ENCODE data around the gene ACTR8.

DNA sequence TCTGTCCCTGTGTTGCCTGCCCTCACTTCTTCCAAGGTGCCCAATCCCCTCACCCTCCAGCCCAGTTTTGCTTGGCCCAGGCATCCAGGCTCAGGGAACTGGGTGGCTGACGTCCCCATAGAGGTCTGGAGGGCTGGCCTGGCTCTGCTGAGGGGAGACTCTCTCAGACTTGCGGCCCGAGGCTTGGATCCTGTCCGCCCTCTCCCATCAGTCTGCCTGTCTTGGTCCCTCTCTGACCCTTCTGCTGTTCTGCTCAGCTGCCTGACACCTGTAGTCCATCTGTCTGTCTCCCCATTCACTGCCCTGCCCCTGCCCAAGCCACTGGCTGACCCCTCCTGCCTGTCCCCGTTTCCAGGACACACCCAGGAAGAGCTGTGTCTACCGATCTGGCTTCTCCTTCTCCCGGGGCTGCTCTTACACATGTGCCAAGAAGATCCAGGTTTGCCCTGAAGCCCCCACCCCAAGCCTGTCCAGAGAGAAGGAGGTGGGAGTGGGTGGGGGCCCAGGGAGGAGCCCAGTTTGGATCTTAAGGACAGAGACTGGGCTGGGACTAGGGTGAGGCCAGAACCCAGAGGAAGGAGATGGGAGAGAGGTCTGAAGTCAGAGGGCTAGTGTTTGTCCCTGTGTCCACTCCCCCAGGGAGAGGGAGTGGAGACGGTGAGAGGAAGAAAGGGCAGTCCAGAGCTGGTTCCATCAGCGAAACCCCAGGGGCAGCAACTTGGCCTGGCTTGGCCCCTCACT lies 18.4 kb downstream of the NT5DC2 start:
- PRO-cap, 3 experiments = no peak in any of the 3 experiments
- RAMPAGE, long total RNA, 4 experiments = no peak in any of the 4 experiments
- RRBS = no CpG with 5 or more reads among the region's 9 CpGs

DNA sequence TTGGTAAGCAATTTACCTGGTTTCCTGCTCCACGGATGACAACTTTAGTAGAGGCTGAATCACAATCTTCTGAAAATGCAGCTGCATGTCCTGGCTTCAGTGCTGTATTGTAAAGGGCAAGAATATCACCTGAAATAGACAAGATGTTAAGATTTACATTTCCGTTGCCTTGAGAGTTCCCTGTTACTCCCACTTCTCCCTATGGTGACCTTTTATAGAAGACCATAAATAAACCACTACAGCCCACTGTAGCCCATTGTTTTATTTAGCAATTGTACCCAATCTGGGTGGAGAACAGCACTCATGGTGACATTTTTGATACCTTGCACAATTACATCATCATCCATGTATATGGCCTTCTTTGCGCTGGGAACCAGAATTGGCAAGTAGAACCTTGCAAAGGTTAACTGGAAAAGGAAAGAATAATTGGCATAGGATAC lies 9.7 kb downstream of the GLT8D1 start:
- PRO-cap, 3 experiments = no peak in any of the 3 experiments
- RAMPAGE, long total RNA, 4 experiments = no peak in any of the 4 experiments
- RRBS = no CpG with 5 or more reads among the region's 3 CpGs

GRCh38 chr3:52697201-52698381 lies 8.0 kb downstream of the GLT8D1 start:
- PRO-cap, 3 experiments = no peak in any of the 3 experiments
- RAMPAGE, long total RNA, 4 experiments = no peak in any of the 4 experiments
- RRBS = no CpG with 5 or more reads among the region's 6 CpGs

GRCh38 chr3:52813764-52814216 lies 16.7 kb downstream of the ITIH4 start:
- PRO-cap, 3 experiments = no peak in any of the 3 experiments
- RAMPAGE, long total RNA, 4 experiments = no peak in any of the 4 experiments
- RRBS = 83% methylated on average over 1 of the region's 8 CpGs

DNA sequence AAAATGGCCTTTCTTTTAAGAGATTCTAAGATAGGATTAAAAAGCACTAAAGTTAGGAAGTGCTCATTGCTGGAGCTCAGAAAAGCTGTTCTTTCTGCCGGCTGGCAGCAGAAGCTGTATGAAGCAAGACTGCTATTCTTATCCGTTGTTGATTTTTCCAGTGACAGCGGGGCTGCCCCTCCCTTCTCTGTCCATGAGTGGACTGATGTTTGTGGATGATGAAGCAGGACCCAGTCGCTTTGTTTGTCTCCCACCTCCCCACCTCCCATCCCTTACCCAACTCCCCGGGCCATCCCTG lies 10.3 kb upstream of the MUSTN1 start:
- PRO-cap, 3 experiments = peak in 1 of 3 experiments; most common plus-strand start position 205 of the sequence (in 1); most common minus-strand start position 120 of the sequence (in 1)
- RAMPAGE, long total RNA, 4 experiments = no peak in any of the 4 experiments
- RRBS = no CpG with 5 or more reads among the region's 5 CpGs

DNA sequence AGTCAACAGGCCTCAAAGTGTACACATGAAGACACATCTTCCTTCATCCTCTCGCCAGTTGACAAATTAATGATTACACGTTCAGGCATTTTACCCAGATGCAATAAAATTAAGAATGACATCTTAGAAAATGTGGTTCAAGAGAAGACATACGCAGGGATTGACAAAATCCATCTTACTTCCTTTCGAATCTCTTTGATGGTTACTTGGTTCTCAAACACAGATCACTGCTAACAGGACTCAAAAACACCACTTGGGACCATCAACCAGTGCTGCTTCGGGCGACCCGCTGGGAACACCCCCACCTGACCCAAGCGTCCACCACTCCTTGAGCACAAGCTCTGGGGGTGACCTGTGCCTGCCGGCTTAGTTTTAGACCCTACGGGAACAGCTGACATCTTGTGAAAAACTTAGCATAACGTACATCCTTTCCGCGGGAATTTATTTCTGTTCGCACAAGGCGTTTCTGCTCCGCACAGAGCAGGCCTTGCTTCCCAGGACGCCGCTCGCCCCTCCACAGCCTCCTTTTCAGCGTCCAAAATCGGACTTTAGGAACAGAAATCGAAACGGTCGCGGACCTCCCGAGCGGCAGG lies 1.3 kb downstream of the SFMBT1 start:
- PRO-cap, 3 experiments = peak in 1 of 3 experiments; most common minus-strand start position 343 of the sequence (in 1)
- RAMPAGE, long total RNA, 4 experiments = no peak in any of the 4 experiments
- RRBS = no CpG with 5 or more reads among the region's 27 CpGs

DNA sequence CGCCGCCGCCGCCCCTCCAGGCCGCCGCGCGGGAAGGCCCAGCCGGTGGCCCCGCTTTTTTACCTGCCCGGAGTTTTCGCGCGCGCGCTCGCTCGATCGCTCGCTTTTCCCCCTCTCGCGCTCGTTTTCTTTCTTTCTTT lies 250 bp downstream of the SFMBT1 start:
- PRO-cap, 3 experiments = no peak in any of the 3 experiments
- RAMPAGE, long total RNA, 4 experiments = no peak in any of the 4 experiments
- RRBS = 2% methylated on average over 9 of the region's 23 CpGs

DNA sequence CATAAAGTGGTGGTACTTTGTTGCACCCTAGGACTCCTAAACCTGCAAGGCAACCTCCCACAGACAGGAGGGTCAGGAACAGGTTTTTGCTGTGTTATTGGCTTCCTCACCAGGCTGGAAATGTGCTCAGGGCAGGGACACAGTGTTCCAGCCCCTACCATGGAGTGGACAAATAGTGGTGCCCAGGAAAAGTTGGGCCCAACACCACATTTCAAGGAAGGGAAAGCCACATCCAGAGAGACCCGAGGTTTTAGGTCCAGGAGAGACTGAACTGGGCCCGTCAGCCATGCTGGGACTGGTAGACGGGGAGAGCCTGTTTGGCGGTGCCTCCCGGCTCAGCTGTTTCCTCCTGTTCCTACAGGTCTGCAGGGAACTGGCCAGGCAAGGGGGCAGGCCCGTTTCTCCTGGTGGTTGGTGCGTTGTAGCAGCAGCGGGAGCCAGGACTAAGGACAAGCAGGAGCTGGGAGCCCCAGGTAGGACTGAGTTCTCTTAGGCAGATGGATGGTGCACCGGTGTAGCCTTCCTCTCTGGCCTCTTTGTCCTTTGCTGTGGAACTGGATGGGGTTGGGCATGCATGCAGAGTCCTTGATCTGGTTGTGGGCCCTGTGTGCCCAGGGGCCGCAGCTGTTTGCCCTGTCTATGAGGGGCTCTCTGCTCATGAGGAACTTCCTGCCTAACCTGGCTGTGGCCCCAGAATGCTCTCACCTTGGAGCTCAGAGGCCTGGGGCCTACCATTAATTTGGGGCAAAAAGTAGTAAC lies 3.9 kb downstream of the PRKCD start:
- PRO-cap, 3 experiments = no peak in any of the 3 experiments
- RAMPAGE, long total RNA, 4 experiments = no peak in any of the 4 experiments
- RRBS = no CpG with 5 or more reads among the region's 10 CpGs

DNA sequence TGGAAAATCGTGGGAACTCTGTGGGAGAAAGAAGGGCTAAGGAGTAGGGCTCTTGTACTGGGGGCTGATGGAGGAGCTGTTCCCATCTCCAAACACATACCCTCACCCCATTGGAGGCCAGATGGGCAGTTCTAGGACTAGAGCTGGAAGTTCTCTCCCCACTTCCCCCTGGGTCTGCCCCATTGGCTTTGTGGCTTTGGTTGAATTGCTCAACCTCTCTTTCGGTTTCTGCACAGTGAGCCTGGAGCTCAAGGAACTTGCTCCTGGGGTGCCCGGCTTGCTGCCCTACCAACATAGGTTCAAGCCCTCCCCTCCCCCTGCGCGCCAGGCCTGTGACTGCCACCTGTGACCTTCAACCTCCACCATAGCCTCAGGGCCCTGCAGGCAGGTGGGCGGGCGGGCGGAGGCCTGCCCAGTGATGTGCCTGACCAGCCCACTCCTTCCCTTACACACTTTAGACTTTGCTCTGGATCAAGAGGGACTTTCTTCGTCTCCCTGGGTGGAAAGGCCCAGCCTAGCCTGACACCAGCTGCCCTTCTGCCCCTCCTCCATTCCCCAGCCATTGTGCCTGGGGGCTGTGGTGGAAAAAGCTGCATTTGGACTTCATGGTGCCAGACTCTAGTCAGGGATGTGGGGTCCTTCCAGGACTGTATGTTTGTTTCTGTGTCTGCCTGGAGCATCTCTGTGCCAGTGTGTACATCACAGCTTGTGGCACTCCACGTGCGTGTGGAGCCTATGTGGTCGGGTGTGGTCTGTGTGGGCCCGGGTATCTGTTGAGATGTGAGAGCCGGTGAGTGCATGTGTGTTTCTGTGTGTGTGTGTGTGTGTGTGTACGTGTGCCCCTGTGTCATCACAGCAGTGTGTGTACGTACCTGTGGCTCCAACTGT lies 9.4 kb downstream of the PRKCD start:
- PRO-cap, 3 experiments = no peak in any of the 3 experiments
- RAMPAGE, long total RNA, 4 experiments = no peak in any of the 4 experiments
- RRBS = no CpG with 5 or more reads among the region's 16 CpGs

GRCh38 chr3:53186348-53187067 lies 25.5 kb downstream of the PRKCD start:
- PRO-cap, 3 experiments = no peak in any of the 3 experiments
- RAMPAGE, long total RNA, 4 experiments = no peak in any of the 4 experiments
- RRBS = no CpG with 5 or more reads among the region's 16 CpGs

DNA sequence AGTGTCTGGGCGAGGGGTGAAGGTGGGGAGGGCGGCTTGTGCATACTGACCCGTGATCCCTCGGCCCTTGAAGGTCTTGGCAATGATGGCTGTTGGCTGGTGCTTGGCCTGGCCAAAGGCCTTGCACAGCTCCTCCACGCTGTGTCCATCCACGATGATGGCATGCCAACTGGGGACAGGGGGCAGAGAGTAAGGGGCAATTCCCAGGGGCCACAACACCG lies 22.8 kb downstream of the TKT start:
- PRO-cap, 3 experiments = no peak in any of the 3 experiments
- RAMPAGE, long total RNA, 4 experiments = no peak in any of the 4 experiments
- RRBS = no CpG with 5 or more reads among the region's 7 CpGs

- PRO-cap, 3 experiments = peak in 2 of 3 experiments; most common minus-strand start chr3:53242300 (in 2)
- RAMPAGE, long total RNA, 4 experiments = no peak in any of the 4 experiments
- RRBS = no CpG with 5 or more reads among the region's 10 CpGs
Observed at GRCh38 chr3:53241996-53242538, 13.8 kb downstream of the TKT start.

- PRO-cap, 3 experiments = no peak in any of the 3 experiments
- RAMPAGE, long total RNA, 4 experiments = no peak in any of the 4 experiments
- RRBS = no CpG with 5 or more reads among the region's 4 CpGs
Observed at GRCh38 chr3:53275097-53275701, 19.4 kb upstream of the TKT start.

DNA sequence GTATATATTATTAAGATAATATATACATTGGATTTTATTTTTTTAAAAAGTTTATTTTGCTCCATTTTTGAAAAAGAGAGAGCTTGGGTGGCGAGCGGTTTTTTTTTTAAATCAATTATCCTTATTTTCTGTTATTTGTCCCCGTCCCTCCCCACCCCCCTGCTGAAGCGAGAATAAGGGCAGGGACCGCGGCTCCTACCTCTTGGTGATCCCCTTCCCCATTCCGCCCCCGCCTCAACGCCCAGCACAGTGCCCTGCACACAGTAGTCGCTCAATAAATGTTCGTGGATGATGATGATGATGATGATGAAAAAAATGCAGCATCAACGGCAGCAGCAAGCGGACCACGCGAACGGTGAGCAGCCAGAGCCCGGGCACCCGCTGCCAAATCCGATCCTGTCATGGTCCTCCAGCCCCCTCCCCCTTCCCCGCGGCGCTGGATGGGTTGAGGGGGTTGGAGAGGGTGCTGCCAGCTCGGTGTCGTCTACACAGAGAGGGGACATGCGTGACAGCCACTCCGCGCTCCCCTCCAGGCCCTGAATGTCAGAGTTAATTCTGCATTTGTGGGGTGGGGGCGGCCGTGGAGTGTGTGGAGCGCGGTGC lies 569 bp downstream of the CACNA1D start:
- PRO-cap, 3 experiments = peak in 1 of 3 experiments; most common plus-strand start position 162 of the sequence (in 1); most common minus-strand start position 348 of the sequence (in 1)
- RAMPAGE, long total RNA, 4 experiments = start-site peak on the plus strand in 3 of 4 experiments, centred at positions 250 to 492 of the sequence, 6 to 29 reads per replicate
- RRBS = no CpG with 5 or more reads among the region's 31 CpGs

DNA sequence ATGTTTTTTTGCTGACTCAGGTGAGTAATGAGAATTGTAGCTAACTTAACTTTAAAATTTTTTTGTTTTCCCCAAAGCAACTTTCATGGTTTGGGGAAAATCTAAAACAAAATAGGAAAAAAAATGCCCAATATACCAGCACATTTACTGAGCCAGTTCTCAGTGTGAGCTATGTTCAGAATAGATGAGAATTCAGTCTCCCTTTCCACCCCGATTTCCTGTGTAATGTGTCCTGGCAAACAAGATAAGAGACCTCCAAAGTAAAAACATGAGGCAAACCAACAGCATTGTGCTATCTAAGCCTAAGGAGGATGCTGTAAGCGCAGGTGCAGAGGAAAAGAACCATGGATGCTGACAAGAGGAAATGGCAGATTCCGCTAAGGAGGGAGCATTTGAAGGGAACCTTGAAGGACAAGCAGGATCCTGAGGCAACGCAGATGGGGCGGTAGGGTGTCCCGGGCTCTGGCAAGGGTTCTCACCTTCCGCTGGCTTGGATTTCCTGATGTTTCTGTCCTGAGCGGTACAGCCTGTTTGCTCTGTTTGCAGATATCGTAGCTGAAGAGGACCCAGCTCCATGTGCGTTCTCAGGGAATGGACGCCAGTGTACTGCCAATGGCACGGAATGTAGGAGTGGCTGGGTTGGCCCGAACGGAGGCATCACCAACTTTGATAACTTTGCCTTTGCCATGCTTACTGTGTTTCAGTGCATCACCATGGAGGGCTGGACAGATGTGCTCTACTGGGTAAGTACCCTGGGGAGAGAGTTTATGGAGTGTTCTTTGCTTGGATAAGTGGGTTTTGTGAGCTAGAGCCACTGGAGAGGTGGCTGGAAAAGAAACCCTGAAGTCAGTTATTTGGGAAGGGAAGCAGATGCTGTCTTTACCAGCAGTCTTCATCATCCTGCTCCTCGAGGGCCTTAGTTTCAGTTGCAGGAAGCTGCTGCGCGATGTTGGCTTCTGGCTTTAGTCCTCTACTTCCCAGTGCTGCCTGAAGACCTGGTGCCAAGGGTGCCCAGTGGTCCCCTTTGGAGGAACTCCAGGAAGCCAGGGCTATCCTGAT lies 171.7 kb downstream of the CACNA1D start:
- PRO-cap, 3 experiments = no peak in any of the 3 experiments
- RAMPAGE, long total RNA, 4 experiments = start-site peak on the plus strand in 1 of 4 experiments, centred at position 833 of the sequence, 23 reads per replicate
- RRBS = no CpG with 5 or more reads among the region's 17 CpGs

- PRO-cap, 3 experiments = no peak in any of the 3 experiments
- RAMPAGE, long total RNA, 4 experiments = no peak in any of the 4 experiments
- RRBS = no CpG with 5 or more reads among the region's 11 CpGs
Observed at GRCh38 chr3:53749260-53749894, 96.8 kb downstream of the CHDH start.

DNA sequence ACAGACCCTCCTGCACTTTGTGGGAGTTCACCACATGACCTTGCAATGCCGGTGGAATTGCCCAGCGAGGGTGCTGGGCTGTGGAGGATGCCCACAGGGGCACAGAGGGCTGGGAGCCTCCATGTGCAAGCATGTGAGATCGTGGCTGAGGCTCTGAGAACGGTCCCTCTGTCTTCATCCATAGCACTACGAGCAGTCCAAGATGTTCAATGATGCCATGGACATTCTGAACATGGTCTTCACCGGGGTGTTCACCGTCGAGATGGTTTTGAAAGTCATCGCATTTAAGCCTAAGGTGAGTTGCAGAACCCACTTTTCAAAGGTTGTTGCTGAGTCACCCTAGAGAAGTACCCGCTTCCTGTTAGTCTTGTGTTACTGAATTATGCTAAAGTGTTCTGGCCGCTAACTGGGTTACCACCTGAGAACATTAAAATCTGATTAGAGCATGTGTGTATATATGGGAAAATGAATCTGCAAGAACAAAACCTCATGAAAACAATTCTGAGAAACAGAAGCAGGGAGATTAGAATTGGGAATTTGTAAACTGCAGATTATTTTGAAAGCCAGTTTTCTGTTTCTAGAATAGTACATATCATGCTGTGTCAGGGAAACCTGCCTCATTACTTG lies 92.7 kb downstream of the CHDH start:
- PRO-cap, 3 experiments = no peak in any of the 3 experiments
- RAMPAGE, long total RNA, 4 experiments = no peak in any of the 4 experiments
- RRBS = no CpG with 5 or more reads among the region's 11 CpGs

GRCh38 chr3:53843636-53844004 lies 2.6 kb downstream of the CHDH start:
- PRO-cap, 3 experiments = no peak in any of the 3 experiments
- RAMPAGE, long total RNA, 4 experiments = no peak in any of the 4 experiments
- RRBS = no CpG with 5 or more reads among the region's 4 CpGs

DNA sequence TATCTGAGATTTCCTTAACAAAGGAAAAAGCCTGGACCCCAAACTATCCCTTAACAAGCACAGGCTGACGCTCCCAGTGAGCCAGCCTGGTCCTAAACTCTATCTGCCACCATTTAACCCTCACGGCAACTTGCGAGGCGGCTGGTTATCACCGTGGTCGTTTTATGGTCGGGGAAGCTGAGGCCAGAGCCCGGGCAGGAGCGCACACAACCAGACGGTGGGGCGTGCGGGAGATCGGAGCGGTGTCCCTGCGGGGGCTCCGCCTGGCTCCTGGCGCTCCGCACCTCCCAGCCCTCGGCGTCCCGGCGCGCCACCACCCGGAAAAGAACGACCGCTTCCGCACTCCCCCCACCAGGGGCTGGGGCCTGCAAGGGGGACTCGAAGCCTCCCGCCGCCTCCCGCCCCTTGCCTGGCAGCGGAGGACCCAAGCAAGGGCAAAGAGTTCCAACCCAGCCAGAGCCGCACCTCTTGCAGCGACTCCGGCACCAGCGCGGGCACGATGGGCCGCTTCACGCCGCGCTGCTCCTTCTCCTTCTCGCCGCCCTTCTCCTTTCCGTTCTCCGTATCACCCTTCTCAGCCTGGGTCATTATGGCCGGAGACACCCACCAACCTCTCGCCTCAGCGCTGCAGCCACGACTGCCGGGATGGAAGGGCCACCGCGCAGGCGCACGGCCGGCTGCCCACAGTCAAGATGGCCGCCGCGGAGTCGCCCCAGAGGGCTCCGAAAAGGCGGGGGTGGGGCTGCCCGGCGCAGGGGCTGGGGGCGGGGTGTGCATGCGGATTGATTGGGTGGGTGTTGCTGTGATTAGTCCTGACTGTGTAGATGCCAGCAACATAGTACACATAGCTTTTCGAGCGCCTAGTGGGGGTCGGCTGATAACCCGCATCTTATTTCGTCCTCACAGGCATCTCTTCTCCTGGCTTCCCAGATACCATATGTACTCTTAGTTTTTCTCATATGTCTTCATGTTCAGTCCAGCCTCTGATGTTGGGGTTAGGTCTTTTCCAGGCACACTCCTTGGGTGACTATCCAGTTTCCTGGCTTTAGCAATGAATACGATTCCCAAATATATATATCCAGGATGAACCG lies at the start of gene ACTR8:
ACTR8 (minus strand) TSS at position 639 of the 1,091 bp plus-strand sequence.
- PRO-cap, 3 experiments = peak in 3 of 3 experiments; most common plus-strand start position 213 of the sequence (in 2); most common minus-strand start position 639 of the sequence (in 3)
- RAMPAGE, long total RNA, 4 experiments = start-site peak on the minus strand in 4 of 4 experiments, centred at positions 599 to 638 of the sequence, 25 to 185 reads per replicate
- RRBS = under 1% methylated on average over 29 of the region's 73 CpGs

GRCh38 chr3:53891069-53891713 lies 468 bp downstream of the SELENOK start:
- PRO-cap, 3 experiments = peak in 3 of 3 experiments; most common plus-strand start chr3:53891391 (in 2); most common minus-strand start chr3:53891582 (in 2)
- RAMPAGE, long total RNA, 4 experiments = no peak in any of the 4 experiments
- RRBS = 1% methylated on average over 14 of the region's 44 CpGs

Measured in adrenal gland (tissue), 7 donors.